GM12878 (cell line): ENCODE measurements around a stretch of chr3.

- RAMPAGE, long total RNA, result no peak
CAGE:
- cytosol, long polyA minus RNA, result no peak
- cytosol, long polyA plus RNA, result no peak
- long polyA plus RNA, result no peak
- nucleolus, long total RNA, result no peak
- nucleus, long polyA plus RNA, result no peak
- nucleus, long total RNA, result no peak
Measured at GRCh38 chr3:194029681-194030200, 106.2 kb upstream of the HES1 start.

DNA sequence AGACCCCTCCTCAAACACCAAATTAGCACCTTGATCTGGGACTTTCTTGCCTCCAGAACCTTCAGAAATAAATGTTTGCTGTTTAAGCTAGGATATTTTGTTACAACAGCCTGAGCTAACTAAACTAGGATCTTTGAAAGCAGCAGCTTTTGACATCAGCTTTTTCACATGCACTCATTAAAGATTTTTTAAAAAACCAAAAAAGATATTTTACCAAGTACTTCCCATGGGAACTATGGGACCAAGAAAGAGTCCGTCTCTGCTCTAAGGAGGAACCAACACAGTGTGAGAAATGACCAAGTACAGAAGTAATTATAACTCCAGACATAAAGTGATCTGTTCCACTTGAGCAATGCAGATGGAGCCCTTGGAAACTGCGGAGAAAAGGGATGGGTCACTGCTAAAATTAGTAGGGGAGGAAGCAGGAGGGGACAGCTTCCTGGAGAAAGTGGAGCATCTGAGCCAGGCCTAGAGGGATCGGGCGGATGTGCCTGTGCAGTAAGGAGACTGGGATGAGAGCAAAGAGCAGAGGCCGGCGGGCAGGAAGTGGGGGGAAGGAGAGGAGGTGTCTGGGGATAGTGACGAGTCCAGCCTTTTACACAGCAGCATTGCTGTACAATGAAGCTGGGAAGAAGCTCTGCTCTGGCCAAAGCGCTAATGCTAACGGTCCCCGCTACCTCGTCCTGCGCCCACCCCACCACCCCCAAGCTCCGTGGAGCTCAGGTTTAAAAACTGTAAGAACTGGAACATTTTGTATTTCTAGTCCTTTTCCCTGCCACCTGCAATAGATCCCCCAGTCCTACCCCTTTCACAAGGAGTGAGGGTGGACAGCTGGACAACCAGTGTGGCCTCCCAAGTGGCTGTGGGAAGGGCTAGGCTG is 53.2 kb upstream of the HES1 start:
- RAMPAGE, long total RNA, result no peak
- RRBS, 2 experiments, result no CpG with 5 or more reads among the region's 13 CpGs
CAGE:
- cytosol, long polyA minus RNA, result no peak
- cytosol, long polyA plus RNA, result no peak
- long polyA plus RNA, result no peak
- nucleolus, long total RNA, result no peak
- nucleus, long polyA plus RNA, result no peak
- nucleus, long total RNA, result no peak

DNA sequence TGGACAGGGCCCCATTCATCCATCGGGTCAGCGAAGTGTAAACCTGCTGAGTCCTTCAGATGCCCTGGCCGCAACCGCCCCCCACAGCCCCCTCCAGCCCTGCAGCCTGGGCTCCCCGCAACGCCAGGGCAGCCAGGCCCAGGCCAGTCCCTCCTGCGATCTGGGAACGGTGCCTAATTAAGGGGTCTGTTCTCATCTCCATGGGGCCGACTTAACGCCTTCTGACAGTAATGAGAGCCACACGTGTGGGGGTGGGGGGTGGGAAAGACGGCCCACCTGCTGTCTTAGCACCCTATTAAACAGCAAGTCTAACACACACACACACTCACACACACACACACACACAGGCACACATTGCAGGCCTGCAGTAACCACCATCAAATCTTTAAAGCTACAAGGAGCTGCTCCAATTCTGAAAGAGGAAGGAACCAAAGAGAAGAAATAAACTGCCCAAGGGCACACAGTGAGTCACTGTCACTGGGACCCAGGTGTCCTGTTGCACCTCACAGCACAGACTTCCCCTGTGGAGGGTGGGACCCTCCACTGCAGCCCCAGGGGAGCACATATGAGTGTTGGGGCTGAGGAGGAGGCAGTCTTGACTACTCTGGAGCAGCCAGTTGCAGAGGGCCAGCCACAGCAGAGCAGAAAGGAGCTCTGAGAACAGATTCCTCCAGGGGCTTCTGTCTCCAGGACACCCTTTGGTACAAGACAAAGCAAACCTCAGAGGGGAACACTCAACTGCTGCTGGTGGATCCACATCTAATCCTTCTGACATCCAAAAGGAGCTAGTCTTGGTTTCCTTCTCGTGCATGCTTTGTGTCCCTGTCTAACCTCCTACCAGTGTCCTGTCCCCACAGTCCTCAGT is 31.7 kb upstream of the HES1 start:
- RAMPAGE, long total RNA, result no peak
- RRBS, 2 experiments, result no CpG with 5 or more reads among the region's 13 CpGs
CAGE:
- cytosol, long polyA minus RNA, result no peak
- cytosol, long polyA plus RNA, result no peak
- long polyA plus RNA, result no peak
- nucleolus, long total RNA, result no peak
- nucleus, long polyA plus RNA, result no peak
- nucleus, long total RNA, result no peak

GRCh38 chr3:194250785-194251088 is 100.4 kb downstream of the CPN2 start:
- RAMPAGE, long total RNA, result no peak
- RRBS, 2 experiments, result 44 to 83% methylated on average over 3 of the region's 10 CpGs
CAGE:
- cytosol, long polyA minus RNA, result no peak
- cytosol, long polyA plus RNA, result no peak
- long polyA plus RNA, result no peak
- nucleolus, long total RNA, result no peak
- nucleus, long polyA plus RNA, result no peak
- nucleus, long total RNA, result no peak

GRCh38 chr3:194312156-194312475 is 39.0 kb downstream of the CPN2 start:
- RAMPAGE, long total RNA, result no peak
- RRBS, 2 experiments, result no CpG with 5 or more reads among the region's 2 CpGs
CAGE:
- cytosol, long polyA minus RNA, result no peak
- cytosol, long polyA plus RNA, result no peak
- long polyA plus RNA, result no peak
- nucleolus, long total RNA, result no peak
- nucleus, long polyA plus RNA, result no peak
- nucleus, long total RNA, result no peak

DNA sequence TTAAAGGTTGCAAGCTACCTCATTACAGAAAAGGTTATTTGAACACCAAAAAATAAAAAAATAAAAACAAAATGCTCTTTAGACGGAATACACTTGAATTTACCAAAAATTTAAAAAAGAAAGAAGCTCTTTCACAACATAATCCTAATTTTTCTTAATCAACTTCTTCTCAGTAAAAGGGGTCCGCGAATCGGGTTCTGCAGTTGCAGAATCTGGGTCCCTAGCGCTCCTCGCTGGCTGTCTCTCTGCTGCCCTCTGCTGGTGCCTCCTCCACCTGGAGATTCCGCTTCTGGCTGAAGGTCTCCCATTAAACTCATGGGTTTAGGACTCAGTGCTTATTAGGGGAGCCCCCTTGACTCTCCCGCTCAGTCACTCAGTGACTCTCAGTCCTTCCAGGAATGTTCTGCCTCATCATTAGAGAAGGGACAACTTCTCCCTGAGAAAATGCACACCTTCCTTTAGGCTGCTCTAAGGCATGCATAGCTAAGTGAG is 7.2 kb downstream of the CPN2 start:
- RAMPAGE, long total RNA, result no peak
- RRBS, 2 experiments, result no CpG with 5 or more reads among the region's 8 CpGs
CAGE:
- cytosol, long polyA minus RNA, result no peak
- cytosol, long polyA plus RNA, result no peak
- long polyA plus RNA, result no peak
- nucleolus, long total RNA, result no peak
- nucleus, long polyA plus RNA, result no peak
- nucleus, long total RNA, result no peak

GRCh38 chr3:194451582-194452256 is 35.1 kb downstream of the ATP13A3 start:
- RAMPAGE, long total RNA, result no peak
- RRBS, 2 experiments, result no CpG with 5 or more reads among the region's 7 CpGs
CAGE:
- cytosol, long polyA minus RNA, result no peak
- cytosol, long polyA plus RNA, result no peak
- long polyA plus RNA, result no peak
- nucleolus, long total RNA, result no peak
- nucleus, long polyA plus RNA, result no peak
- nucleus, long total RNA, result no peak

- RAMPAGE, long total RNA, result no peak
- RRBS, 2 experiments, result no CpG with 5 or more reads among the region's 1 CpG
CAGE:
- cytosol, long polyA minus RNA, result no peak
- cytosol, long polyA plus RNA, result no peak
- long polyA plus RNA, result no peak
- nucleolus, long total RNA, result no peak
- nucleus, long polyA plus RNA, result no peak
- nucleus, long total RNA, result no peak
Measured at GRCh38 chr3:194469857-194470377, 16.9 kb downstream of the ATP13A3 start.

DNA sequence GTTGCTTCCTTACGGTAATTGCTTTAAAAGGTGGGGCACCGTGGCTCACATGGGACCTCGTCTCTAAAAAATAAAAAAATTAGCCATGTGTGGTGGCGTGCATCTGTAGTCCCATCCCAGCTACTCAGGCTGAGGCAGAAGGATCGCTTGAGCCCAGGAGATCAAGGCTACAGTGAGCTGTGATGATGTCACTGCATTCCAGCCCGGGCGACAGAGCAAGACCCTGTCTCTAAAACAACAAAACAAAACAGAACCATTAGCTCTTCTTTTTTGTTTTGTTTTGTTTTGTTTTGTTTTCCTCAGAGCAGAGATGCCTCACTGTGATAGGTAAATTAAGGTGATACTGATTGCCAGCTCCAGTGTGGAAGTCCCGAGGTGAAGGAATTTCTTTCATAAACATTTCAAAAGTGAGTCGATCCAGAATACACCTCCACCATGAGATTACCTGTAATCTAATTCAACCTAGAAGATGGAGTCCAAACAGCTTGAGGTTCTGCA is 11.5 kb upstream of the ATP13A3 start:
- RAMPAGE, long total RNA, result no peak
- RRBS, 2 experiments, result no CpG with 5 or more reads among the region's 9 CpGs
CAGE:
- cytosol, long polyA minus RNA, result no peak
- cytosol, long polyA plus RNA, result no peak
- long polyA plus RNA, result no peak
- nucleolus, long total RNA, result no peak
- nucleus, long polyA plus RNA, result no peak
- nucleus, long total RNA, result no peak

DNA sequence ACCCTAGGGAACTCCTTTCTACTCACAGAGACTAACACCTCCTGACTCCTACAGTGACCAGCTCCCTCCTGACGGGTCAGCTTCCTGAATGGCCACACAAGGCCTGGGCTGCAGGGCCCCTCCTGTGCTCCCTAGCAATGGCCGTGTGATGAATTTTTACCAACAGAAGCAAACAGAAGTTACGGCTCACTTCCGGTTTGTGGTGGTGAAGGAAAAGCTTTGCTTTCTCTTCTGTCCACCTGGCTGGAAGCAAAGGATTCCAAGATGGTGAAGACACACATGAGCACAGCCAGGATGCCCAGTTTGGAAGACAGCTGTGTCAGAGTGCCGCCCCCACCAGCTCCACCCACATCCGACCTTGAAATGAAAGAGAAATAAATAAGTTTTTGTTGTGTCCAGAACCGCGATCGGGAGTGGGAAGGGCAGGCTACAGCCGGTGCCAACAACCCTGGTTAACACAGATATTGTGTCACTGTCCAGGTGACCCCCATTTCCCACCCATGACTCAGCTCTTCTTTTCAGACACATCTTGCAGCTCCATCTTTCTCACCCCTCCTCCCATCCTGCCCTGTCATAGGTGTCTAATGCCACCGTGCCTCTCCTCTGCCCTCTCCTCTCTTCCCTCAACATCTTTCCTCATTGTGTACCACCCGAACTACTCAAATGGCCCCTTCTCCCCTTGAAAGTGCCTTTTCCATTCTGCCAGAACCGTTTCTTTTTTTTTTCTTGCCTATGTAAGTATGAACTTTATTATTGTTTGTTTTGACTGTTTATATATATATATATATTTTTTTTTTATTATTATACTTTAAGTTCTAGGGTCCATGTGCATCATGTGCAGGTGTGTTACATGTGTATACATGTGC is 69.8 kb upstream of the ATP13A3 start:
- RAMPAGE, long total RNA, result no peak
- RRBS, 2 experiments, result no CpG with 5 or more reads among the region's 13 CpGs
CAGE:
- cytosol, long polyA minus RNA, result no peak
- cytosol, long polyA plus RNA, result no peak
- long polyA plus RNA, result no peak
- nucleolus, long total RNA, result no peak
- nucleus, long polyA plus RNA, result no peak
- nucleus, long total RNA, result no peak

- RAMPAGE, long total RNA, result no peak
- RRBS, 2 experiments, result 94 to 98% methylated on average over 6 of the region's 20 CpGs
CAGE:
- cytosol, long polyA minus RNA, result no peak
- cytosol, long polyA plus RNA, result no peak
- long polyA plus RNA, result no peak
- nucleolus, long total RNA, result no peak
- nucleus, long polyA plus RNA, result no peak
- nucleus, long total RNA, result no peak
Measured at GRCh38 chr3:194582364-194582834, 50.8 kb downstream of the TMEM44 start.

GRCh38 chr3:194630834-194631880 is 2.1 kb downstream of the TMEM44 start:
- RAMPAGE, long total RNA, result no peak
- RRBS, 2 experiments, result no CpG with 5 or more reads among the region's 36 CpGs
CAGE:
- cytosol, long polyA minus RNA, result no peak
- cytosol, long polyA plus RNA, result no peak
- long polyA plus RNA, result no peak
- nucleolus, long total RNA, result no peak
- nucleus, long polyA plus RNA, result no peak
- nucleus, long total RNA, result no peak

- RAMPAGE, long total RNA, result no peak
- RRBS, 2 experiments, result no CpG with 5 or more reads among the region's 2 CpGs
CAGE:
- cytosol, long polyA minus RNA, result no peak
- cytosol, long polyA plus RNA, result no peak
- long polyA plus RNA, result no peak
- nucleolus, long total RNA, result no peak
- nucleus, long polyA plus RNA, result no peak
- nucleus, long total RNA, result no peak
Measured at GRCh38 chr3:194661268-194661718, 10.7 kb downstream of the LSG1 start.

DNA sequence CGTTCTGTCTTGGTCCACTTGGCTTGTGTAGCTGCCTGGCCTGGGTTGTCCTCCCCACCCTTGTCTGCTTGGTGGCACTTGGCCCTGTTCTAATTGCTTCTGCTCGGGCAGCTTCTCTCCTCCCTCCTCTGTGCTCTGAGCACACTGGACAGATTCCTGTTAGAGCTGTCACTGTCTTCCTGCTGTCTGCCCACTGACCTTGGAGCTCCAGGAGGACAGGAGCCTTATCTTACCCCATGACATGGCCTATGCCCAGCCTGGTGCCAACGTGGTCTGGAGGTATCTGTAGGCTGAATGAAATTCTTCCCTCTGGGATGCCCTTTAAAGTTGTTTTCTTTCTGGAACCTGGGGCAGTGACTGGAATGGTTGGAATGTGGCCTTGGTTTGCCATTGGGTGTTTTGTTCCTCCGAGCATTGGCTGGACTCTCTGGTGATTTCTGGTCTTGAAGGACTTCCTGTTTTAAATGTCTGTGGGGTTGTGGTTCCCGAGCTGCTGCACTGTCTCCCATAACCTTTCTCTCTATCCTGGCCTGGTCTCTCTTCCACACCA is 94.1 kb downstream of the FAM43A start:
- RAMPAGE, long total RNA, result no peak
- RRBS, 2 experiments, result no CpG with 5 or more reads among the region's 5 CpGs
CAGE:
- cytosol, long polyA minus RNA, result no peak
- cytosol, long polyA plus RNA, result no peak
- long polyA plus RNA, result no peak
- nucleolus, long total RNA, result no peak
- nucleus, long polyA plus RNA, result no peak
- nucleus, long total RNA, result no peak

GRCh38 chr3:194870632-194870870 is 184.9 kb downstream of the FAM43A start:
- RAMPAGE, long total RNA, result no peak
- RRBS, 2 experiments, result no CpG with 5 or more reads among the region's 3 CpGs
CAGE:
- cytosol, long polyA minus RNA, result no peak
- cytosol, long polyA plus RNA, result no peak
- long polyA plus RNA, result no peak
- nucleolus, long total RNA, result no peak
- nucleus, long polyA plus RNA, result no peak
- nucleus, long total RNA, result no peak

- RAMPAGE, long total RNA, result no peak
- RRBS, 2 experiments, result no CpG with 5 or more reads among the region's 7 CpGs
CAGE:
- cytosol, long polyA minus RNA, result no peak
- cytosol, long polyA plus RNA, result no peak
- long polyA plus RNA, result no peak
- nucleolus, long total RNA, result no peak
- nucleus, long polyA plus RNA, result no peak
- nucleus, long total RNA, result no peak
Measured at GRCh38 chr3:195081366-195081897, 189.5 kb downstream of the XXYLT1 start.

DNA sequence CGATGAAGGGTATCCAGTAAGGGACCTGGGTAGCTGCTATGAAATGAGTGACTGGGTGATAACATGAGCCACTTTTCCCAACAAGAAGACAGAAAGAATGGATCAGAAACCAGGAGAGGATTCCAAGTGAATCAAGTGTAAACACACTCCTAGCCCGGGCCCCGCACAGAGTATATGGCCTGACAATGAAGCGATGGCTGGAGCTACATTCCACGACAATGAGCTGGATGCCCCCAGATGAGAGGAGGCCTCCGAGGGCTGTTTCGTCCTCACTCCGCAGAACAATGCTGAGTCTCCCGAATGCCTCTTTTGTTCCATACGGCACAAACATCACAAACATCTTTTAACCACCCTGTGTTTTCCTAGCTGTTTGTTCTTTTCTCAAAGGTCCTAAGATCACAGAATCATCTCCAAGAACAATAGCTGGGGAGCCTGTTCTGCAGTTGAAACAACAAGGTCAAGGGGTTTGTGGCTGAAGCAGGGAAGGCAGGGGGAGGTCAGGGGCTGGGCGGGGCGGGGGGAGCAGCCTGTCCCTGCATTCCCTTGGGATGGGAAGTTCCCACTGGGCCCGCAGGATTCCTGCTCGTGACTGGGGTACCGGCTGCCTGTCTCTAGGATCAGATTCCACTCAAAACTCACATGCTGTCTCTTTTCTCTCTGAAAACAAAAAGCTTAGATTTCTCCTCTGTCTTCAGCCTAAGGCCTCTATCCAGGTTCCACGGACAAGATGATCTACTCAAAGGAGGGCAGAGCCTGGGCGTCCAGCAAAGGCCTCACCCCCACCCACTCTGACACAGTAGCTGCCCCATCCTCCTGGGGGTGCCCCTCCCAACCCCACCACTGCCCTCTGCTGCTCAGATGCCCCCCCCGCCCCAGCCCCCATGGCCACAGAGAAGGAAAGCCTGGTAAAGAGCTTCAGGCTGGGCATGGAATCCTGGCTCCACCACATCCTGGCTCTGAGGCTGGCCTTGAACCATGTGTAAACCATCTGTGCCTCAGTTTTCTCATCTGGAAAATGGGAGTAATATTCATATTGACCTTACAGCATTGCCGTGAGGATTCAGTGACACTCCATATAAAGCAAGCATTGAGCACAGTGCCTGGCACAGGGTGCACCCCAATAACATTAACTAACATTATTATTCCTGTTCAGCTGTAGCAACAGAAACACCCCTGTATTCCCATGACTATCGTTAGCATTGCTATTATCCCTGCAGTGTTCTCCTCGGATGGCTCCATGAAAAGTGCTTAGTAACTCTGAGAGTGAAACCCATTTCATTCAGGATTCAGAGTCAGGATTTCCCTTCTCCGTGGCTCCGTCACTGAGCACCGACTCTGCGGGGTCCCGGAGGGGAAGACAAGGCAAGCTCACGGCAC is 151.0 kb downstream of the XXYLT1 start:
- RAMPAGE, long total RNA, result no peak
- RRBS, 2 experiments, result no CpG with 5 or more reads among the region's 27 CpGs
CAGE:
- cytosol, long polyA minus RNA, result no peak
- cytosol, long polyA plus RNA, result no peak
- long polyA plus RNA, result no peak
- nucleolus, long total RNA, result no peak
- nucleus, long polyA plus RNA, result no peak
- nucleus, long total RNA, result no peak

DNA sequence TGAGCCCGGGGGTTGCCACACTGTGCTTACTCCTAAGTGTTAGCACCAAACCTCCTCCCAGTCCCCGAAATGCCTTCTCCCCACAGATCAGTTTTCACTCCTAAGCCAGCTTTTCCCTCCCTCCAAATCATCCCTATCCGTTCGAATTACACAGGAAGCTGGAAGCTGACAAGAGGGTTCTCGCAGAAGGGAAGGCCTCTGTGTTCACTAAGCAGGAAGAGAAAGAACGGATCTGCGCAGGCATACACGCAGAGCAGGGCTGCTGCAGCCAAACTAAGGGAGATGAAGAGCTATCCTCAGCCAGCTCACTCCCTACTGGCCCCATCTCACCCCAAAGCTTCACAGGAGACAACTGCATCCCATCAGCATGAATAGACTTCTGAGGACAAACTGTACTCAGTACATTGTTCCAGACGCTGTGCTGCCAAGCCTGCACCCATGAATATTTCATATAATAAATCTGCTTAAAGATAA is 32.3 kb downstream of the XXYLT1 start:
- RAMPAGE, long total RNA, result no peak
- RRBS, 2 experiments, result no CpG with 5 or more reads among the region's 9 CpGs
CAGE:
- cytosol, long polyA minus RNA, result no peak
- cytosol, long polyA plus RNA, result no peak
- long polyA plus RNA, result no peak
- nucleolus, long total RNA, result no peak
- nucleus, long polyA plus RNA, result no peak
- nucleus, long total RNA, result no peak

DNA sequence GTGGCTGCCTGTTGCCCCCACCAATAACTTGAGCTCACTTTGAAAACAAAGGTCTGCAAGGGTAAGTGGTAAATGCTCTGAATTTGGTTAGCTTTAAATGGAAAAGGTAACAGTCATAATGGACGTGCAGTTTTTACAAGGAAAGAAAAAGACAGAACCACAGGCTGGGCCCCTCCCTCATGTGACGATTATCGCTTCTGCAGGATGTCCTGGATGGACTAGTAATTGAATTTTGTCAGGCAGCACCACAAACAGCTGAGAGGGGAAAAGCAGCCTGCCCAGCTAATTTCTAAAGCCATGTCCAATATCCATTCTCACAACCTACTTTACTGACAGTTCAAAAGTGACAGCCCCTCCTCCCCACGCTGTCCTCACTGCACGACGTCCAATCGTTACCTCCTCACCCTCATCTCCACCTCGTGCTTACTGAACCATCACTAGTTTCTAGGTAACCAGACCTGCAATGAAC is 27.3 kb downstream of the XXYLT1 start:
- RAMPAGE, long total RNA, result no peak
- RRBS, 2 experiments, result no CpG with 5 or more reads among the region's 8 CpGs
CAGE:
- cytosol, long polyA minus RNA, result no peak
- cytosol, long polyA plus RNA, result no peak
- long polyA plus RNA, result no peak
- nucleolus, long total RNA, result no peak
- nucleus, long polyA plus RNA, result no peak
- nucleus, long total RNA, result no peak

DNA sequence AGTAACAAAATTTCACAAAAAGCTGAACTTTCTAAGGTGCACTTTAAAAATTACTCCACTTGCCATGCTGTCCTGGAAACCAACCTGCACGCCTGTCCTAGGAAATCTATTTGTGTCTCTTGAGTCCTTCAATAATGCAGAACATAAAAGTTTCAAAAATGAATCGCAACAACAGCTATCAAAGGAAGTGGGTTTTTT is 1.7 kb downstream of the ACAP2 start:
- RAMPAGE, long total RNA, result no peak
- RRBS, 2 experiments, result no CpG with 5 or more reads among the region's 2 CpGs
CAGE:
- cytosol, long polyA minus RNA, result no peak
- cytosol, long polyA plus RNA, result no peak
- long polyA plus RNA, result no peak
- nucleolus, long total RNA, result no peak
- nucleus, long polyA plus RNA, result no peak
- nucleus, long total RNA, result no peak